Measurements from ENCODE around the gene AMMECR1L.

- PRO-cap, 6 experiments: no peak in any of the 6 experiments
- RAMPAGE, long total RNA, 2 experiments: no peak in any of the 2 experiments
- RRBS: no CpG with 5 or more reads among the region's 5 CpGs
Measured at GRCh38 chr2:127508523-127509128, 17.7 kb downstream of the IWS1 start.

GRCh38 chr2:127523130-127524064 lies 2.9 kb downstream of the IWS1 start:
- PRO-cap, 6 experiments: no peak in any of the 6 experiments
- RAMPAGE, long total RNA, 2 experiments: no peak in any of the 2 experiments
- RRBS: no CpG with 5 or more reads among the region's 11 CpGs

DNA sequence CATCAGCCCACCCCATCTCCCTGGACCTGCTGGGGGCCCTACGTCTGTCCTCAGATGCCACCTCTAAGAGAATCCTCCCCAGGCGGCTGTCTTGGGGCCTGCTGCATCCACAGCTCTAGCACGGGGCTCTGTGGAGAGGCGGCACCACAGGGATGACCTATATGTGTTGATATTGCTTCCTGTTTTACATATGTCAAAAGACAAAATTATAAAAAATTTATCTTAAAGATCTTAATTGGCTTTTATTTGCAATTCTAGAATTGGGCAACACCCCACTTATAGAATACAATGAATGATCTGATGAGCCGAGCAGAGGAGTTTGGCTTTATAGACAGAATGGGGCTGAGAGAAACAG lies 1.3 kb downstream of the MYO7B start:
- PRO-cap, 6 experiments: no peak in any of the 6 experiments
- RAMPAGE, long total RNA, 2 experiments: no peak in any of the 2 experiments
- RRBS: no CpG with 5 or more reads among the region's 5 CpGs

DNA sequence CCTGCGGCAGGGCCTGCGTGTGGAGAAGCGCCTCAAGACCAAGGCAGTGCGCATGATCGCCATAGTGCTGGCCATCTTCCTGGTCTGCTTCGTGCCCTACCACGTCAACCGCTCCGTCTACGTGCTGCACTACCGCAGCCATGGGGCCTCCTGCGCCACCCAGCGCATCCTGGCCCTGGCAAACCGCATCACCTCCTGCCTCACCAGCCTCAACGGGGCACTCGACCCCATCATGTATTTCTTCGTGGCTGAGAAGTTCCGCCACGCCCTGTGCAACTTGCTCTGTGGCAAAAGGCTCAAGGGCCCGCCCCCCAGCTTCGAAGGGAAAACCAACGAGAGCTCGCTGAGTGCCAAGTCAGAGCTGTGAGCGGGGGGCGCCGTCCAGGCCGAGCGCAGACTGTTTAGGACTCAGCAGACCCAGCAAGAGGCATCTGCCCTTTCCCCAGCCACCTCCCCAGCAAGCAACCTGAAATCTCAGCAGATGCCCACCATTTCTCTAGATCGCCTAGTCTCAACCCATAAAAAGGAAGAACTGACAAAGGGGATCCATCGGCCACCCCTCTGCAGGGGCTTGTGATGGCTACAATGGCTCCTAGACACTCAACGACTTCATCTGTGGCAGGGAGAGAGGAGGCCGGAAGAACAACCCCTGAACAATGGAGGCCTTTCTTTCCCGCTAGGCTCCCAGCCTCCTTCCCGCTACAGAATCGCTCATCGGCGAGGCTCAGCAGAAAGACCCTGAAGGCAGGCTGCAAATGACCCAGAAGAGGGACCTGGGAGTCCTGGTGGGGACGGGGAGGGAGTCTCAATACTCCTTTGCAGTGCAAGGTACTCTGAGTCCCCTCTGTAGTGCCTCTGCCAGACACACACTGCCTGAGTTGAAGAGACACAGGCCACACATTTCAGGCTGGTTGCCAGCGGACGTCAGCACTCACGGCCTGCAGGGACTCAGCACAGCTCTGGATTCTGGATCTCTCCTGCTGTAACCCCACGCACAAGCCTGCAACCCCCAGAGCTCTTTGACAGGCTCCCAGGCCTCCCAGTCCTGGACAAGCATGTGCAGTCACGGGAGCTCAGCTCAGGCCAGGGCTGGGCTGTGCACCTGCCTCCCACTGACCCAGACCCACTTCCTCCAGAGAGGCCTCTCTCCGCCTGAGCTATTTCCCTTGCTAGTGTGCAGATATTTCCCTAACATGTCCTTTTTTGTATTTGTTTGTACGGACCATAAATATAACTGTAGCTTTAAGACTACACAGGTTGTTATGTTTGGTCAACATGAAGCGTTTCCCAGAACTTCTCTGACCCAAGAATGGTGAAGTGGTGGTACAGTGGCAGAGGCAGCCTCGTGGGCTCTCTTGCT lies 5.9 kb downstream of the GPR17 start:
- PRO-cap, 6 experiments: peak in 4 of 6 experiments; most common plus-strand start position 1,042 of the sequence (in 1); most common minus-strand start position 851 of the sequence (in 2)
- RAMPAGE, long total RNA, 2 experiments: no peak in any of the 2 experiments
- RRBS: no CpG with 5 or more reads among the region's 47 CpGs

- PRO-cap, 6 experiments: no peak in any of the 6 experiments
- RAMPAGE, long total RNA, 2 experiments: no peak in any of the 2 experiments
- RRBS: no CpG with 5 or more reads among the region's 11 CpGs
Measured at GRCh38 chr2:127663016-127663639, 12.2 kb downstream of the LIMS2 start.

- PRO-cap, 6 experiments: peak in 6 of 6 experiments; most common plus-strand start chr2:127672948 (in 2); most common minus-strand start chr2:127672769 (in 1)
- RAMPAGE, long total RNA, 2 experiments: no peak in any of the 2 experiments
- RRBS: 1% methylated on average over 5 of the region's 34 CpGs
Measured at GRCh38 chr2:127672386-127673723, 2.5 kb downstream of the LIMS2 start.

GRCh38 chr2:127715575-127716431 lies 14.5 kb downstream of the SFT2D3 start:
- PRO-cap, 6 experiments: no peak in any of the 6 experiments
- RAMPAGE, long total RNA, 2 experiments: no peak in any of the 2 experiments
- RRBS: no CpG with 5 or more reads among the region's 15 CpGs

DNA sequence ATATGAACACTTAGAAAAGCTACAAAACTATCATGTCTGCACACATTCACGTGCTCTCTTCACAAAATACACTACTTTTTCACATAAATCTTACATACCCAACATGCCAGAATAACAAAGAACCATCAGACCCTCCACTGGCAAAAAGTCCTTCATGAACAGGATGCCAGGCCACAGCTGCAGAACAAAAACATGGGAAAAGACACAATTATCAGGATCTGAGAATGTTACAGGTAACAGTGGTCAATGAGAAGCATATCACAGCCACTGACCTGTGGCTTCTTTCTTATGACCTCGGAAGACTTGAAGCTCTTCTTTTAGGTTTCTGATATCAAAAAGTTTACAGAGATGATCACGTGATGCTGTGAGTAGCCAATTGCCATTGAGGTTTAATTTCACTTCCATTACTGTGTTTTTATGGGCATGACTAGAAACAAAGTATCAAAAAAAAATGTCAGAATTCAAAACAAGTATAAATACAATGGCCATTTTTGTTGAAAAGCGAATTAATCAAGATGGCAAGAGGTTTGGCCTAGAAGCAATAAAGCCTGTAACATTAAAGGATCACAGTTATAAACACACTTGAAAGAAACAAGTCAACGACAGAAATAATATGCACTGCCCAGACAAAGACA lies 23.6 kb downstream of the SFT2D3 start:
- PRO-cap, 6 experiments: peak in 1 of 6 experiments; most common minus-strand start position 188 of the sequence (in 1)
- RAMPAGE, long total RNA, 2 experiments: no peak in any of the 2 experiments
- RRBS: no CpG with 5 or more reads among the region's 5 CpGs

- PRO-cap, 6 experiments: no peak in any of the 6 experiments
- RAMPAGE, long total RNA, 2 experiments: no peak in any of the 2 experiments
- RRBS: no CpG with 5 or more reads among the region's 16 CpGs
Measured at GRCh38 chr2:127862085-127862719, 4.2 kb upstream of the POLR2D start.

- PRO-cap, 6 experiments: no peak in any of the 6 experiments
- RAMPAGE, long total RNA, 2 experiments: no peak in any of the 2 experiments
- RRBS: no CpG with 5 or more reads among the region's 6 CpGs
Measured at GRCh38 chr2:127872572-127873282, 13.0 kb downstream of the AMMECR1L start.

- PRO-cap, 6 experiments: peak in 6 of 6 experiments; most common plus-strand start chr2:127886495 (in 6); most common minus-strand start chr2:127885956 (in 4)
- RAMPAGE, long total RNA, 2 experiments: start-site peak on the minus strand in 1 of 2 experiments, at chr2:127885888-127885961 at its widest, 48 reads per replicate
- RRBS: under 1% methylated on average over 11 of the region's 92 CpGs
Measured at GRCh38 chr2:127885731-127886611, at the start of gene AMMECR1L. TSS of gene AMMECR1L (minus strand) at chr2:127885956.

DNA sequence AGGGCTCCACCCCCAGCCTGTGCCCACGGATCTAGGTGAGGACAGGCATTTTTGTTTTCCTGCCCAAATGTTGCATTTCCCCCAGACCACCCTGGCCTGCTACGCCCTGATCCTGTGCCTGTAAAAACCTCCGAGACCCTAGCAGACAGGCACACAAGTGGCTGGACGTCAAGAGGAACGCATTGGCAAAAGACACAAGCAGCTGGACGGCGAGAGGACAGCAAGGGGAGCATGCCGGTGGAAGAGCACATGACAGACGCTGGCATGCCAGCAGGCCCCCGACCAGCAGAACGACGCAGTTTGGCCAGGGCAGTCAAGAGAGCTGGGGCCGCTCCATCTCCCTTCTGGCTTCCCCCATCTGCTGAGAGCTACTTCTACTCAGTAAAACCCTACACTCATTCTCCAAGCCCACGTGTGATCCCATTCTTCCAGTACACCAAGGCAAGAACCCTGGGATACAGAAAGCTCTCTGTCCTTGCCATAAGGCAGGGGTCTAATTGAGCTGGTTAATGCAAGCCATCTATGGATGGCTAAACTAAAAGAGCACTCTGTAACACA lies 42.1 kb downstream of the SAP130 start:
- PRO-cap, 6 experiments: peak in 2 of 6 experiments; most common plus-strand start position 298 of the sequence (in 2)
- RAMPAGE, long total RNA, 2 experiments: no peak in any of the 2 experiments
- RRBS: no CpG with 5 or more reads among the region's 14 CpGs

DNA sequence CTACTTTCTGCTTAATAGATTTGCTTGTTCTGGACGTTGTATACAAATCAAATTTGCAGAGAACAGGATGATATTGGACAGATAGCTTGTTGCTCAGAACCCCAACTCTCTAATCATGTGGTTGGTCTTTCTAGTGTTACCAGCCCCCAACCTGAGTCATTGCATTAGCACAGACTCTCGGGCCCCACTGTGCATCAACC lies 55.7 kb downstream of the UGGT1 start:
- PRO-cap, 6 experiments: no peak in any of the 6 experiments
- RAMPAGE, long total RNA, 2 experiments: no peak in any of the 2 experiments
- RRBS: no CpG with 5 or more reads among the region's 2 CpGs

- PRO-cap, 6 experiments: no peak in any of the 6 experiments
- RAMPAGE, long total RNA, 2 experiments: no peak in any of the 2 experiments
- RRBS: no CpG with 5 or more reads among the region's 2 CpGs
Measured at GRCh38 chr2:128189477-128190070, 98.6 kb downstream of the UGGT1 start.

- PRO-cap, 6 experiments: no peak in any of the 6 experiments
- RAMPAGE, long total RNA, 2 experiments: no peak in any of the 2 experiments
- RRBS: no CpG with 5 or more reads among the region's 7 CpGs
Measured at GRCh38 chr2:128196244-128196931, 105.4 kb downstream of the UGGT1 start.

- PRO-cap, 6 experiments: peak in 5 of 6 experiments; most common plus-strand start chr2:128233098 (in 1); most common minus-strand start chr2:128233377 (in 2)
- RAMPAGE, long total RNA, 2 experiments: no peak in any of the 2 experiments
- RRBS: 1% methylated on average over 43 of the region's 89 CpGs
Measured at GRCh38 chr2:128232931-128233854, 85.5 kb downstream of the HS6ST1 start.

GRCh38 chr2:128259033-128259725 lies 59.5 kb downstream of the HS6ST1 start:
- PRO-cap, 6 experiments: no peak in any of the 6 experiments
- RAMPAGE, long total RNA, 2 experiments: no peak in any of the 2 experiments
- RRBS: no CpG with 5 or more reads among the region's 7 CpGs

- PRO-cap, 6 experiments: no peak in any of the 6 experiments
- RAMPAGE, long total RNA, 2 experiments: no peak in any of the 2 experiments
- RRBS: no CpG with 5 or more reads among the region's 9 CpGs
Measured at GRCh38 chr2:128291397-128291849, 27.2 kb downstream of the HS6ST1 start.

DNA sequence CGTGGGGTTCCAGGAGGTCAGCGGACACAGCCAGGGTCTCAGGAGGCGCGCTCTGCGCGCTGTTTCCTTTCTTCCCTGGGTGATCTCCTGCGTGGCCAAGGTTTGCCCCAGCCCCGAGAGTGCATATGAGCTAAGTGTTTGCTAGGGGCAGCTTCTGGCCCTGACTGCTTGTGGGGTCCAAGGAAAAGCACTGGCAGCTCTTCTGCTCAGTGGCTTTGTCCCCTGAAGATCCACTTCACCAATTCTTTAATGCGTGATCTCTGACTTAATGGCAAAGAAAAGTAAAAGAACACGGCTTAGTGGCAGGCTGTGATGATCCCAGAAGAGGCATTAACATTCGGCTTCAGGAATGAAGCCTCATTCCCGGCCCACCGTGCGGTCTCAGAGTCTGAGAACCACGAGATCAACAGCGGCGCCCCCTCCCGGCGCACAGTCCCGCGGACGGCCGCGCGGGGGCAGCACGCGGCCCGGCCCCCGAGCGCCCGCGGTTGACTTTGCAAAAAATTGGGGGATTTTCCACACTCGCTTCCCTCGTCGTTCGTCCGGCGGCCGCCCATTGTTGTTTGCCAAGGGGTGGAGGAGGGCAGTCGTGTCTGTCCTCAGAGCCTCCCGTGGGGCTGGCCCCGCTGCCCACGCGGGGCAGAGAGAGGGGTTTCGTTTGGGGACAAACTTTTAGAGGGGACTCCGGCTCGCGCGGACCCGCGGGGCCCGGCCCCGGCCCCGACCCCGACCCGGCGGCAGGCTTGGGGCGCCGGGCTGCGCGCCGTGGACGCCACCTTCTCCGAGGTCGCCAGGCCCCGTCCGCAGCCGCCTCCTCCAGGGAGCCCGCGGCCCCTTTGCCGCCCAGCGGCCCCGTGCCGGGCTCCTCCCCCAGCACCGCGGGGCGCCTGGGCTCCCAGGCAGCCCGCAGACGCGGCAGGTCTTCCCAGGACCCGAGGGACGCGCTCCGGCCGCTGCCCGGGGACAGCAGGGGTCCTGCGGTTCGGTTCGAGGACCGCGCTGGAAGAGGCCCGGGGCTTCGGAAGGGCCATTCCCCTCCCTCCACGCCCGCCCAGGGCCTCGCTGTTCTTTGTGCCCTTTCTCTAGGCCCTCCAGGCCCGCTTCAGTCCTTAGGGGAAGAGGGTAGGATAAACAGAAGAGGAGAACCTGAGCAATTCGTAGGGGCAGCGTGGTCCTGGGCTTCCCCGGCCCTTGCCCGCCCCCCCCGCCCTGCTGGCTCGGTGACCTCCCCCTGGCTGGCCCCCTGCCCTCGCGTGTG lies 3.3 kb upstream of the HS6ST1 start:
- PRO-cap, 6 experiments: peak in 6 of 6 experiments; most common plus-strand start position 521 of the sequence (in 6); most common minus-strand start position 838 of the sequence (in 2)
- RAMPAGE, long total RNA, 2 experiments: no peak in any of the 2 experiments
- RRBS: 3% methylated on average over 53 of the region's 105 CpGs

GRCh38 chr2:128442372-128442746 lies 123.7 kb upstream of the HS6ST1 start:
- PRO-cap, 6 experiments: no peak in any of the 6 experiments
- RAMPAGE, long total RNA, 2 experiments: no peak in any of the 2 experiments
- RRBS: no CpG with 5 or more reads among the region's 4 CpGs